Panc1 (cell line): Measurements from ENCODE around the gene SLC25A13.

DNA sequence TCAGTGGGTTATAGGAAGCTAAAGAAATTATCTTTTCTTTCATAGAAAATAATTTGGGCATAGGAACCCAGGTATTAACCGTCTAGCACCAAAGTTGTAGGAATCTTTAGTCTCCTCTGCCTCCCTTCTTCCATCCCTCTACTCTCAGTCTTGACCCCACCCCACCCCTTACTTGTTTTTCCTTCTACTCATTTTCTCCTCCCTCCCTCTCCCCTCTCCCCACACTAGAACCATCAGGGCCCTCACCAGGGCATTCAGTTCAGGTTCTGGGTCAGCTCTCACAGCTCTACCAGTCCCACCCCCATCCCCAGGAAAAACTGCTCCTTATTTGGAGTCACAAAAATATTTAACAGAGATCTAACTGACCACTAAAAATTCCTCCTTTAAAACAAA lies 3.0 kb upstream of the COL1A2 start:
- RRBS, 2 experiments: no CpG with 5 or more reads among the region's 1 CpG

- RRBS, 2 experiments: no CpG with 5 or more reads among the region's 1 CpG
These were observed 22.8 kb downstream of the COL1A2 start for GRCh38 chr7:94417559-94417917.

DNA sequence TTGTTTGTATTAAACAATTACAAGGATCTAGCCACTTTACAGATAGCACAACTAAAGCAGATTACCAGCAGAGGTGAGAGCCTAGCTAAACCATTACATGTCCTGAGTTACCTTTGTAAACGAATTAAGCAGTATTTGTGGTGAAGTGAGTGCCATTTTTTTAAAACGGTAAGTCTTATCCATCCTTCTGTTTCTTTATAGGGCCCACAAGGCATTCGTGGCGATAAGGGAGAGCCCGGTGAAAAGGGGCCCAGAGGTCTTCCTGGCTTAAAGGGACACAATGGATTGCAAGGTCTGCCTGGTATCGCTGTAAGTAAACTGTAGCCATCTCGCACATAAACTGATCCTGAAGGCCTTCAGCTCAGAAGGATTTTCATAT lies 31.5 kb downstream of the COL1A2 start:
- RRBS, 2 experiments: no CpG with 5 or more reads among the region's 7 CpGs

DNA sequence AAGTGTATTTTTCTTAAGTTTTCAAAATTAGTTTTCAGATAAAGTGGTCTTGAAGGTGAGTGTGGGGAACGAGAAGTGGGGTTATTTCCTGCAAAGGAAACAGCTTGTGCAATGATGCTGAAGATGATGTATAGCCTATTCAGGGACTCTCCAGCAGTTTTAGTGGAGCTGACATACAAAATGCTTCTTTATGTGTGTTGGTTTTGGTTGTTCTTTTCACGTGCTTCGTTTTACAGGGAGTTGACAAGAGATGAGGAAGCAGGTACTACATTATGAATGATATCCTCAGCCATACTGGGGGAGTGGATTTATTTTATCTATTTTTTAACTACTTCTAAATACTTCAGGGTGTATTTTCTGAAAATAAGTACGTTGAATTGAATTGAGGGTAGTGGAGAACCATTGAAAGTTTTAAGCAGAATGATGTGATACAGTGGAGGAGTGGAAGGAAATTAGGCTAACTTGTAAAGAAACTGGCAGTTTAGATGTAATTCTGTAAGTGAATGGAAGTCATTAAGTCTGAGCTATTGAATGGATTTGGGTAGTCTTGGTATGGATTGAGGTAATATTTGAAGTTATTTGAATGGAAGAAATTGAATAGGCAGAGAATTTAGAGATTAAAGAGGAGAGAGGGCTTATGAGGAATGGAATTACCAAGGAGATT lies 20.7 kb downstream of the CASD1 start:
- RRBS, 2 experiments: no CpG with 5 or more reads among the region's 4 CpGs

GRCh38 chr7:94620518-94621225 lies 35.3 kb downstream of the SGCE start:
- RRBS, 2 experiments: no CpG with 5 or more reads among the region's 2 CpGs

GRCh38 chr7:94835113-94835593 lies 72.2 kb upstream of the PPP1R9A start:
- RRBS, 2 experiments: no CpG with 5 or more reads among the region's 6 CpGs

DNA sequence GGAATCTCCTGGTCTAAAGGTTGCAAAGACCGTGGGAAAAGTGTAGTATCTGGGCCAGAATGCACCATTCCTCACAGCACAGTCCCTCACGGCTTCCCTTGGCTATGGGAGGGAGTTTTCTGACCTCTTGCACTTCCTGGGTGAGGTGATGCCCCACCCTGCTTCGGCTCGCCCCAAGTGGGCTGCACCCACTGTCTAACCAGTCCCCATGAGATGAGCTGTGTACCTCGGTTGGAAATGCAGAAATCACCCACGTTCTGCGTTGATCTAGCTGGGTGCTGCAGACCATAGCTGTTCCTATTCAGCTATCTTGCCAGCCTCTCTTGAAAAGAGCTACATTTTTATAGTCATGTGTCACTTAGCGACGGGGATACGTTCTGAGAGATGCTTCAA lies 119.8 kb downstream of the PPP1R9A start:
- RRBS, 2 experiments: no CpG with 5 or more reads among the region's 10 CpGs

- RRBS, 2 experiments: no CpG with 5 or more reads among the region's 5 CpGs
These were observed 6.7 kb downstream of the PON1 start for GRCh38 chr7:95317397-95318354.

DNA sequence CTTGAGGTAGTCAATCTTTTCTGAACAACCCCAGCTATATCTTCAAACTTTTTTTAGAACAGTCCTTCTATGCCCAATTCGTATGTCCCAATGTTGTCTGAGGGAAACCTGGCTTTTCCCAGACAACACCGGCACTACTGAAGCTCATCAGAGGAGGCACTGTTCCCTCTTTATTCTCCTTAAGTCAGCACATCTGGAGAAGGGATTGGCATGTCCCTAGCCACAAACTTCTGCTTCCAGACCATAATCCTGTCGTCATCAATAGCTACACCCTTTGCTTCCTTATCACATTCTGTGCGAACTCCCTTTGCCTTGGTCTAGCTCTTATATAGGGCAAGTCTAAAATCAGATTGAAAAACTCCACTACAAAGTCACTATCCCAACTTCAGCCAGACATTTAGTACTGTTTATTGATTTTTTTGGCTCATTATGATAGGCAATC lies 22.8 kb downstream of the PON3 start:
- RRBS, 2 experiments: no CpG with 5 or more reads among the region's 4 CpGs

GRCh38 chr7:95430690-95431352 lies 4.0 kb downstream of the PON2 start:
- RRBS, 2 experiments: no CpG with 5 or more reads among the region's 2 CpGs

- RRBS, 2 experiments: no CpG with 5 or more reads among the region's 5 CpGs
These were observed 14.0 kb downstream of the PDK4 start for GRCh38 chr7:95582034-95582905.

DNA sequence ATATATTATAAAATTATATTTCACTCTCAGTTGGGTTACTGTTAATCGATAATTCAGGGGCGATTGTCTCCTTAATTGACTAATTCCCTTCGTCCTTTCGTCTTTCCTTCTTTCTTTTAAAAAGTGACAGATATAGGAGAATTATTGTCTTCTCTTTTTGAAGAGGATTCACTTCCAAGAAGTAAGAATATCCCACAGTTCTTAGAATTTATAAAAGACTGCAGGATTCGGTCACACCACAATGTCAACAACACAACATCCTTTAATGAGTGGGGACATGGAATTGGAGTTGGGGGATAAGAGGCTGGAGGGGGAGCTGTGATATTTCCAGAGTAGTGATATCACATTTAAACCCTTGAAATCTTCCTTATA lies 1.1 kb downstream of the PDK4 start:
- RRBS, 2 experiments: no CpG with 5 or more reads among the region's 5 CpGs

- RRBS, 2 experiments: no CpG with 5 or more reads among the region's 4 CpGs
These were observed 13.3 kb upstream of the PDK4 start for GRCh38 chr7:95609375-95610293.

DNA sequence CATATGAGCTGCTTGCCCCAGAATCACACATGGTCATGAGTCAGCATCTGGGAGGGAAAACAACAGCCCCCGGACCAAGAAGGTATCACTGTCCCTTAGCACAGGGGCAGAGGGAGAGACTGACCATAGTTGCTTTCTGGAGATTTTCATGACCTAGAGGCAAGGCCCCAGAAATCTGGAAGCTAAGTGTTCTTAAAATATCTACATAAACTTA lies 86.7 kb upstream of the PDK4 start:
- RRBS, 2 experiments: no CpG with 5 or more reads among the region's 1 CpG

DNA sequence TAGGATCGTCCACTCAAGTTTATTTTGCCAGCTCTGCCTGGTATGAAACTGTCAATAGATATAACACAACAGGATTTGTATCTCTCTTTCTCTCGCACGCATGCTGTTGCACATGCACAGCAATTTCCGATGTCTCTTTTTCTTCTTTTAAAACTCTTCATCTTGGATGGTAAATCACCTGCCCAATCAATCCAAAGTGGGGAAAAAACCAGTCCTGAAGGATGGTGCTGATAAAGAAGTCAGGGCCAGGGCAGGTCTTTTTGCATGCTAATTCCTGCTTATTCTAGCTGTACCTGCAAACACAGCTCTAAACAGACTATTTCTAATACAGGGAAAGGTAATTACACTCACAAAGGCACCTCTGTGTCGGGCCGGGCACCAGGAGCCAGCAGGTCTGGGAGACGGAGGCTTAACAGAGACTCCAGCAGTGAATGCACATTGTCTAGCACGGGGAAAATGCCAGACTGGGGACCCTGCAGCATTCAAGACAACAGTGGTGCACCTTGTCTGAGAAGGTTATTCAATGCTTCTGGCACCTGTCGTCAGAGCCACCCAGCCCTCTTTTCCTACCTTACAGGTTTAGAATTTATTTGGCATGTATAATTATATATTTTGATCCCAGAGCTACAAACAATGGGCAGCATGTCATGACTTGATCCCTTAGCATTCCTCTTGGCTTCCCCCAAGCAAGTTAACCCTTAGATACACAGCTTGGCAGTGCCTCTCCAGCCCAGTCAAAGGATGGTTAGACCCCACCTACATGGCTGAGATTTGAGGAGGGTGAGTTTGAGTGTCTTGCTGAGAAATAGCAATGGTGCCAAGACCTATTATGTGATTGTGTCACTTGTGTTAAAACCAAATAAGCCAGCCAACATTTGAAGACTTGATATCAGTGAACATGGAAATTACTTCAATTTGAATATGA lies 185.2 kb downstream of the SLC25A13 start:
- RRBS, 2 experiments: no CpG with 5 or more reads among the region's 9 CpGs

DNA sequence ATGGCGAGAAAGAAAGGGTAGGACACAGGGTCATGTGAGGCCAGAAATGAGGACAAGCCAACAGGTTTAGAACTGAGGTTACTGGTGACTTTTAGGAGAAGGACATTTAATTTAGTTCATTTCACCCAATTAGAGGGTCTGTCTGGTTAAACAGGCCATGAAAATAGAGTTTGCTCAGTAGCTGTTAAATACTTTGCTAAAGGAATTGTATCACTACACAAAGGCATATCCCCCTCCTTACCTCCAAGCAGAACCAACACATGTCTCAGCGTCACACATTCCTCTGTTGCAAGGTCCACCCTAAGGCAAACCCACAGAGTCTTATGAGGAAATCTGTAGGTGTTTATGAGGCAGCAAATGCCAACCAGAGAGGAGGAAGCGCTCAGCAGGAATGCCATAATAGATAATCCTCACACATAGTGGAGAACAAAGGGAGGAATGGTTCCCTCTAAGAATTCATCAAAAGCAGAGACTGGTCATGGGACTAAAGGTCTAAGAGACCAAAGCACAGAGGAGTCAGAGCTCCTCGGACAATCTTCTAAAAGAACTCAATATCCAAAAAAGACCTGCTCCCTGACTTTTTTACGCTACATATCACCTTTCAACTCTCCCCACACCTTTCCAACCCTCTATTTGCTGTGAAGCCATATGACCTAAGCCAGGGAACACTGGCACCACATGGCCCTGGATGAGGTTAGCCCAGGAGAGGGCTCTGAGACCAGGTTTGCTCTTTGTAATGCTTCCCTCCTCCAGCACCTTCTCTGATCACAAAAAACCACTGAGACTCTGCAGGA lies 7.4 kb downstream of the SLC25A13 start:
- RRBS, 2 experiments: no CpG with 5 or more reads among the region's 5 CpGs

- RRBS, 2 experiments: under 1 to 6% methylated on average over 56 of the region's 77 CpGs
These were observed at the start of gene SLC25A13 for GRCh38 chr7:96321605-96322569. TSS of gene SLC25A13 (minus strand) at chr7:96322098.

- RRBS, 2 experiments: no CpG with 5 or more reads among the region's 26 CpGs
These were observed 2.1 kb downstream of the DLX5 start for GRCh38 chr7:97022453-97023026.

DNA sequence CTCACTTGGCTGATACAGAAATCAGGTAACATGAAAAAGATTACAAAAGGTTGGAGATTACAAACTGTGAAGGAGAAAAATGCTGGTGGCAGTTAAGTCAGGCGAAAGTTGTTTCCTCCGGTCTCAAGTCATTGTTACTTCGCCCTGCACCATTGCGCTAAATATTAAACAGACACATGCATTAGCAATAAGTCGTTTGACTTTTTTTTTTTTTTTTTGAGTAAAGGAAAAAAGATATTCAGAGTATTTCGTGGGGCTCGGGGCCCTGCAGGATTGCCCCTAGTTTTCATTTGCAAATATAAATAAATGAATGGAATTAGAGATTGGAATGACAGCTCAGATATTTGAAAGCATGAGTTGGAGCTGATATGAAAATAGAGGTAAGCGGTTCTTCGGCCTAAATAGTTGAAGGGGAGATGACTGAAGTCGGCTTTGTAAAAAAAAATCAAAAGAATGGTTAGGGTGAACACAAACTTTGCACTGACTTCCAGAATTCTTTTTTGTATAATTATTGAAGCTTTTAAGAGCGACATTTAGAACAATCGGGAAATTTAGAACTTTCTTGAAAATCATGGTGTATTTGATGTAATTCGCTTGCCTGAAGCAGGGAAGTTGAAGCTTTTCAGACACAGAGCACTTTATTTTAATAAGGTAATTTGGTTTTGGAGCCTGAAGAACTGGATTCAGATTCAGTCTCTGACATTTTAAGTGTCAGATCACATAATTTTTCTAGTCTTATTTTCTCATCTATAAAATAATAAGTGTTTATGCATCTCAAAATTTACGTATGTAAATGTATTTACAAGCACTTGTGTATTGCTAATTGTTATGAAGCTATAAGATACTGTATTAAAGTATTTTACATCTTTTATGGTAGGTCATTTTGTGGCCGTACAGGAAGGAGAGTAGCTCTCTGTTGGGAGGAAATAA lies 1.1 kb downstream of the SDHAF3 start:
- RRBS, 2 experiments: no CpG with 5 or more reads among the region's 15 CpGs